Mesenchymal stem cell of Wharton's jelly (primary cell): ENCODE measurements around a stretch of chr3.

GRCh38 chr3:157145520-157146260 lies 14.3 kb downstream of the CCNL1 start:
- CAGE, long polyA plus RNA: no peak

GRCh38 chr3:157155549-157156304 lies 4.2 kb downstream of the CCNL1 start:
- CAGE, long polyA plus RNA: no peak

GRCh38 chr3:157160421-157160651 lies 389 bp upstream of the CCNL1 start:
- CAGE, long polyA plus RNA: no peak

DNA sequence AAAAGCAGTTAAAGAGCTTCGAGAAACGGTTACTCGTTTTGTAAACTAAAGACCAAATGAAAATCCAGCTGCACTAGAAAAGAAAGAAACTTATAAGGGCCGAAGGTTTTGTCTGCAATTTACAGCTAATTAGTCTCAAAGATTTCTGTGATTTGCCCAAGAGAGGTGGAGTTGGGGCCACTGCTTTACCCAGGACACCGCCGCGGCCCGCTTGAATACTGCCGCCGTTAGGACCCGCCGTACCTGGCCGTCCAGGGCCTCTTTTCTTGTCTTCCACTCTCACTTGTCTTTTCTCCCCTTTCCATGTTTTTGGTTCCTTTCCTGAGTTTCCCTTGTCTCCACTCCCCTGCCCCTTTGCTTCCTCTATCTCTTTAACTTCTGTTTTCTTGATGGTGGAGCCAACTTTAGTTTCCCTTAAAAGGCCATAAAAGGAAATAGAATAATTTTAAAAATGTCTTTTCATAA lies 15.7 kb upstream of the CCNL1 start:
- CAGE, long polyA plus RNA: no peak

- CAGE, long polyA plus RNA: no peak
Observed at GRCh38 chr3:157188972-157190026, 29.4 kb upstream of the CCNL1 start.

- CAGE, long polyA plus RNA: no peak
Observed at GRCh38 chr3:157282289-157282961, 122.5 kb upstream of the CCNL1 start.

- CAGE, long polyA plus RNA: no peak
Observed at GRCh38 chr3:158585299-158585609, 14.3 kb downstream of the MLF1 start.

GRCh38 chr3:158711732-158712203 lies 20.5 kb downstream of the RARRES1 start:
- CAGE, long polyA plus RNA: no peak

- CAGE, long polyA plus RNA: no peak
Observed at GRCh38 chr3:158810806-158811501, 9.1 kb downstream of the MFSD1 start.

- CAGE, long polyA plus RNA: no peak
Observed at GRCh38 chr3:159045167-159045658, 23.9 kb upstream of the IQCJ start.

DNA sequence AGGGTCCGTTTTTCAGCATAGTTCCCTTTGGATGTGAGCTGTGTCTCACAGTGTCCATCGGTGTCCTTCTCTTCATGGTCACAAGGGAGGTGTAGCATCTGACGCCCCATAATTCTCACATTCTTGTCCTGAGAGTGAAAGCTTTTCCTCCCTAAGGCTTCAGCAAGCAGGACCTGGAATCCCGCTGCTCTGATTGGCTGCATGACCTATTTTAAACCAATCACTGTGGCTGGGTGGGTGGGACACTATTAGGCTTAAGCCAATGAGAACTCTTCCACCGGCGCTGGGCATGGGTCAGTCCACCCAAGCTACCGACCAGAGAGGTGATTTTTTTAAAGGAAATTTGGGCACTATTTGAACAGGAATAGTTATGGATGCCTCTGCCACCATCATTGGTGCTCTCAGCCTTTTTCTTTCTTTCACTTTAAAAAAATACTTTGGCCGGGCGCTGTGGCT lies 85.3 kb upstream of the IQCJ-SCHIP1 start:
- CAGE, long polyA plus RNA: no peak

- CAGE, long polyA plus RNA: no peak
Observed at GRCh38 chr3:159604196-159604395, 331.1 kb downstream of the IQCJ-SCHIP1 start.

GRCh38 chr3:159882588-159883186 lies 342.5 kb upstream of the C3orf80 start:
- CAGE, long polyA plus RNA: no peak

DNA sequence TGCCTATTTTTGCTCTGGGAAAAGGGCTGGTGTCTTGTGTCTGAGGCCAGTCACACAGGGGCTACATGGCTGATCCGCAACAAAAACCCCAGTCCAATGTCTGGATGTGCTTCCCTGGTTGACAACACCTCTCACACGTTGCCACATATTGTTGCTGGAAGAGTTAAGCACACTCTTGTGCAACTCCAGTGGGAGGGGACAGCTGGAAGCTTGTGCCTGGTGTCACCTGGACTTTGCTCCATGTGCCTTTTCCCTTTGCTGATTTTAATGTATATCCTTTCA lies 118.0 kb upstream of the C3orf80 start:
- CAGE, long polyA plus RNA: no peak

- CAGE, long polyA plus RNA: no peak
Observed at GRCh38 chr3:160425711-160426315, 23.8 kb downstream of the TRIM59 start.

GRCh38 chr3:160521776-160522268 lies 43.5 kb downstream of the KPNA4 start:
- CAGE, long polyA plus RNA: no peak

- CAGE, long polyA plus RNA: start-site peak on the plus strand at chr3:160565800-160565824, 38 and 30 reads in 2 replicates
Observed at GRCh38 chr3:160565625-160566558, 521 bp upstream of the KPNA4 start.

DNA sequence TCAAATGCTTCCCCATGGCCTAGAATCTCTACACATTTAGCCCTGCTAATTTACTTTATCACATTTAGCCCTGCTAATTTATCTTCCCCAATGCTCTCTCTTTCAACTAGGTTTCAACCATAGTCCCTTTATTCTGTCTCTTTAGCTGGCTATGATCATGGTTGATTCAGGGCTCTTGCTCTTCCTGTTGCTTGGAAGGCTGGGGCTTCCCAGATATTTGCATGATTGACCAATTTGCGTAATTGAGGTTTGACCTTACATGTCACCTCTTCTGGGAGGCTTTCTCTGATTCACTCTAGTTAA lies 10.9 kb upstream of the ARL14 start:
- CAGE, long polyA plus RNA: no peak

GRCh38 chr3:160835996-160836381 lies 80.0 kb downstream of the PPM1L start:
- CAGE, long polyA plus RNA: no peak

DNA sequence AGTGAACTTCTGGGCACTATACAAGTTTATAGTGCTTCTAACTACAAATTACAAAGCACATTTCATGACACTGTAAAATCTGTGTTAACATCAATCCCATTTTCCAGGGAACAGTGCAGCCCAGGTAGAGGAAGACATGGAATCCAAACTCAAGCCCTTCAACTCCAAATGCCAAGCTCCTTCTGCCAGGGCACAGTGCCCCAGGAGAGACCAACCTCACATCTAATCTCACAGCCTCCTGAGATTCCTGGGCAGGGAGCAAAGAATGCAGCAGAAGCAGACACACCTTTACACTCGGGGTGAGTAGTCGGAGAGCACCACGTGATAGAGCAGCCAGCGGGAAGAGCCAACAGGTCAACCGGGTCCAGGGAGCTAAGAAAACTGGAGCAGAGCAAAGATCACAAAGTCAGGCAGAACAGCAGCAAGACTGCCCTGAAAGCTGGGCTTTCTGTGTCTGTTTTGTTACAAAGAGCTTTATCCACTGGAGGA lies 4.3 kb downstream of the B3GALNT1 start:
- CAGE, long polyA plus RNA: no peak